ENCODE data around the genes GPX4 and CBARP.

DNA sequence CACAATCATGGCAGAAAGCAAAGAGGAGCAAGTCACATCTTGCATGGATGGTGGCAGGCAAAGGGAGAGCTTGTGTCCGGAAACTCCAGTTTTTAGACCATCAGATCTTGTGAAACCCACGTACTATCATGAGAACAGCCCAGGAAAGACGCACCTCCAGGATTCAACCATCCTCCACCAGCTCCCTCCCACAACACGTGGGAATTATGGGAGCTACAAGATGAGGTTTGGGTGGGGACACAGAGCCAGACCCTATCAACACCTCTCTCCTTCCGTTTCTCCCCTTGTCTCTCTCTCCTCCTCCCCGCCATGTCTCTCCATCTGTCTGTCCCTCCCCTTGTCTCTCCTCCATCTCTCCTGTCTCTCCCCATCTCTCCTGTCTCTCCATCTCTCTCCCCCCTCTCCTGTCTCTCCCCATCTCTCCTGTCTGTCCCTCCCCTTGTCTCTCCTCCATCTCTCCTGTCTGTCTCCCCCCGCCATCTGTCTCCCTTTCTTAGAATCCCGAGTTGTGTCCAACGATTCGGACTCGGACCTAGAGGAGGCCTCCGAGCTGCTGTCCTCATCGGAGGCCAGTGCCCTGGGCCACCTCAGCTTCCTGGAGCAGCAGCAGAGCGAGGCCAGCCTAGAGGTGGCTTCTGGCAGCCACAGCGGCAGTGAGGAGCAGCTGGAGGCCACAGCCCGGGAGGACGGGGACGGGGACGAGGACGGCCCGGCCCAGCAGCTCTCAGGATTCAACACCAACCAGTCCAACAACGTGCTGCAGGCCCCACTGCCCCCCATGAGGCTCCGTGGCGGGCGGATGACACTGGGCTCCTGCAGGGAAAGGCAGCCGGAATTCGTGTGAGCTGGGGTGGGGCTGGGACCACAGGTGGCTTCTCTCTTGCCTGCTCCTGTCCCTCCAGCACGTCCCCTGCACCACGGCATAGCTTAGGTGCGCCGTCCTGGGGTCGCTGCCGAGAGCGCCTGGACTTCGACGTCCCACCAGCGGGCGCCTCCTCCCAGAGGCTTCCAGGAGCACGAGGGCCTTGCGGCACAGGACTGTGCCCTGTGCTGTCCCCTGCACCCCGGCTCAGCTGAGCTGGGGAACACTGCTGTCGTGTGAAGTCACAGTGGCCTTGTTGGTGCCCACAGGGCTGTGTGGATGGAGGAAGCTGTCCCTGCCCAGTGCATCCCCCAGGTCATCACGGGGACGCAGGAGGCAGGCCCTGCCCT lies 9.6 kb downstream of the POLR2E start:
- PRO-cap, result bidirectional peak, plus-strand start at position 518 of the sequence, minus-strand start at position 409 of the sequence
- RRBS, result no CpG with 5 or more reads among the region's 44 CpGs

GRCh38 chr19:1089634-1090525 lies 5.3 kb downstream of the POLR2E start:
- PRO-cap, result no peak
- RRBS, result no CpG with 5 or more reads among the region's 34 CpGs

DNA sequence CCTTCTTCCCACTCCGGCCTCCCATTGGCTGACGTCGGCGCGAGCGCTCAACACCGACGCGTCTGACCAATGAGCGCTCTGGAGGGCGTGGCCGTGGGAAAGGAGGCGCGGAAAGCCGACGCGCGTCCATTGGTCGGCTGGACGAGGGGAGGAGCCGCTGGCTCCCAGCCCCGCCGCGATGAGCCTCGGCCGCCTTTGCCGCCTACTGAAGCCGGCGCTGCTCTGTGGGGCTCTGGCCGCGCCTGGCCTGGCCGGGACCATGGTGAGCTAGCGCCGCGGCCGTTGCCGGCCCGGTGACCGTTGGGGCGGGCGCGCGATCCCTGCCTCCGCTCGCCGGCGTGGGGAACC lies at the start of gene GPX4:
Gene GPX4 (plus strand): TSS at position 129 of the 348 bp plus-strand sequence.
- PRO-cap, result bidirectional peak, plus-strand start at position 205 of the sequence, minus-strand start outside the sequence
- RRBS, result under 1% methylated on average over 15 of the region's 47 CpGs

- PRO-cap, result no peak
- RRBS, result 84% methylated on average over 18 of the region's 109 CpGs
These were observed 4.5 kb downstream of the GPX4 start for GRCh38 chr19:1108001-1109076.

DNA sequence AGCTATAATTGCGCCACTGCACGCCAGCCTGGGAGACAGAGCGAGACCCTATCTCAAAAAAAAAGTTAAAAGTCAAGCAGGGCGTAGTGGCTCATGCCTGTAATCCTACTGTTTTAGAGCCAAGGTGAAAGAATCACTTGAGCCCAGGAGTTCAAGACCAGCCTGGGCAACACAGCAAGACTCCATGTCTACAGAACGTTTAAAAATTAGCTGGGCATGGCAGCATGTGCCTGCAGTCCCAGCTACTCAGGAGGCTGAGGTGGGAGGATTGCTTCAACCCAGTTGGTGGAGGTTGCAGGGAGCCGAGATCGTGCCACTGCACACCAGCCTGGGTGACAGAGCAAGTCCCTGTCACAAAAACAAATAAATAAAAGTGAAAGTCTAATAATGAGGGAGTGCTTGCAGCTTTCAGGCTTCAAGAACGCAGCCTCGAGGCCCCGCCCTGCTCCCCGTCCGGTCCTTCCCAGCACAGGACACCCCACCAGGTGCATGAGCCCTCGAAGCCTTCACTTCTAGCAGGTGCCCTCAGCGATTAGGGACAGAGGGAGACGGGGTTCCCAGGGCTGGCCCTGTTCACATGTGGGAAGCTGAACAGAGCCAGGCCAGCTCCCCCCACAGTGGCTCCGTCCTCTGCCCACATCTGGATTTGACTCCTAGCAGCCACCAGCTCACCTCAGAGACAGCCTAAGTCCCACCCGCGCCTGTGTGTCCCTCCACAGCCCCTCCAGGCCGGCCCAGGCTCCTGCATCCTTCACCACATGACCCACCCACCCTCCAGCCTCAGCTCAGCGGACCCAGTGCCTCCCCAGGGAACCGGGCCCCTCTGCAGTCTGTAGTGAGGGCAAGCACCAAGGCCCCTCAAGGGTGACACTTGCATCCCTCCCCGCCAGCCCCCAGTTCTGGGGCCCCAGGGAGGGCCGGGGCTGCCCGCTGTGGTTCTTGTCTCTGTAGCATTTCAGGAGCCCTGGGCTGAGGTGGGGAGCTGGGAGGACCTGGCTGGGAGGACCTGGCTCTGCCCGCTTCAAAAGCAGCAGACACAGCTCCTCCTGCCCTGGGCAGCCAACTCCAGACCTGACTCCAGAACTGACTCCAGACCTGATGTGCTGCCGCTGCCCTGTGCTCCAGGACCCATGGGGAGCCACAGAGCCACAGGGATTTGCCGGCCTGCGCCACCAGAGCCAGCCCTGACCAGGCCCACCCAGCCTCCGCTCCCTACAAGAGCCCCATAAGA lies 27.1 kb downstream of the GPX4 start:
- PRO-cap, result no peak
- RRBS, result 51% methylated on average over 3 of the region's 29 CpGs

- PRO-cap, result no peak
- RRBS, result 99% methylated on average over 6 of the region's 43 CpGs
These were observed 21.9 kb downstream of the SBNO2 start for GRCh38 chr19:1151822-1152852.

DNA sequence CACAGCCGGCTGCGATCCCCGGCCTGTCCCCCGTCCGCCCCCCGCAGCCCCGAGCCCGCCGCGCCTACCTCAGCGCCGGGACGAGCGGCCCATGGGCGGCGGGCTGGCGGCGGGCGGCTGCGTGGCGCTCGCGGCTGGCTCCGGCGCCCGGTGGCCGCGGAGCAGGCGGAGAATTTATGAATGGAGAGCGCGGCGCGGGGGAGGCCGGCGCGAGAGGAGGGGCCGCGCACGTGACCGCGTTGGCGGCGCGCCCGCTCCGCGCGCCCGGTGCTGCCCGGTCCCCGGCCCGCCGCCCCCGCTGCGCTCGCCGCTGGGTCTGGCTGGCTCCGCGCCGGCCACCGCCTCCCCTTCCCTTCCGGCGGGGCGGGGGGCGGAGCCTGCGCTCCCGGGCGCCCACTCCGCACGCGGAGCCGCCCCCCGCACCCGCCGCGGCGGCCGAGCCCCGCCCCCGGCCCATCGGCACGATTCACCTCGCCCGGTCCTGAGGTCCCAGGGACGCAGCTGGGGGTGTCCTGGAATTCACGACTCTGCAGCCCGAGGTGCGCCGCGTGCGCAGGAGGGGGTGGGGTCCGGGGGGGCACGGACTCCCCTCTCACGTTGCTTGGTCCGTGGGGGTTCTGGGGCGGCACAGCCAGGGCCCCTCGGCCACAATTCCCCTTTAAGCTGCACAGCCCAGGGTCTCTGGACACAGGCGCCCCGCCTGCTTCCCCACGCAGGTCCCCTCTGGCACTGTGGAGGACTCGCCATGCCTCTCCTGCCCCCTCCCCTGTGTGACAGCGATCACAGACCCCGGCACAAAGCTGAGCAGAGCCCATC lies at the start of gene CBARP:
Gene CBARP (minus strand): TSS at position 318 of the 816 bp plus-strand sequence.
- PRO-cap, result bidirectional peak, plus-strand start at position 239 of the sequence, minus-strand start at position 176 of the sequence; bidirectional peak, plus-strand start at position 307 of the sequence, minus-strand start at position 318 of the sequence
- RRBS, result 1% methylated on average over 77 of the region's 103 CpGs

- PRO-cap, result no peak
- RRBS, result 15% methylated on average over 3 of the region's 39 CpGs
These were observed 3.0 kb downstream of the ATP5F1D start for GRCh38 chr19:1244248-1245194.

DNA sequence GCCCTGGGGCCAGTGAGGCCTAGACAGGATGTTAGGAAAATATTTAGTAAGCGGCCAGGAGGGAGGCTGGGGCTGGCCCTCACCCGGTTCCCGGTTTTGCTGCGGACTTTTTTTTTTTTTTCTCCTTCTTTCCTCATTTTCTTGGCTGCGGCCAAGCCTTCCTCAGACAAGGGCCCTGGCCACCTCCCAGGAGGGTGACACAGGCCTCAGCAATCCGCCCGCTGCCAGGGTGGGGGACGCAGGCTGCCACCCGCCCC lies 4.0 kb downstream of the MIDN start:
- PRO-cap, result bidirectional peak, plus-strand start at position 212 of the sequence, minus-strand start outside the sequence
- RRBS, result no CpG with 5 or more reads among the region's 9 CpGs

GRCh38 chr19:1265132-1265693 lies 3.9 kb upstream of the CIRBP start:
- PRO-cap, result bidirectional peak, plus-strand start at chr19:1265665, minus-strand start at chr19:1265498
- RRBS, result 1% methylated on average over 5 of the region's 20 CpGs

DNA sequence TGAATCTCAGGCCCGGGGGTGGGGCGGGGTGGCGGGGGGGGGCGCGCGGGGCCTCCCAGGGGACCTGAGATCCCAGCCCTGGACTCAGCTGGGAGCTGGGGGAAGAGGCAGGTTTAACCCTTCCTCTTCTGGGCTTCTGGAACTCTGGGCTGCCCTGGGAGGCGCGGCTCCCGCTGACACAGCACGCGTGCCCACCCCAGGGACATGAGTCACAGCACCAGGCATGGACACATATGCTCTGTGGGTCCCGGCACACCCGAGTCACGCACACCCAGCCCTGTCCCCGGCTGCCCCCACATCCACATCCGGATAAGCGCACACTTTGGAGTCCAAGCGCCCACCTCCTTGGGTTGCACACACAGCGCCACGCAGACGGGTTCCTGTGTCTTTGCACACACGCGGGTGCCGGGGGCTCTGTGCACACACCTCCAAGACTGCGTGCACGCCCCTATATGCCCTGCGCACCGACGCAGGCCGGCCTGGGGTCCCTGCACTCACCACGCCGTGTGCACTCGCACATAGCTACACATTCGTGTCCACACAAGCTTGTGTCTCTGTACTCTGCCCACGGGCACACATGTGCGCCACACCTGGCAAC lies 3.3 kb upstream of the CIRBP start:
- PRO-cap, result no peak
- RRBS, result 2% methylated on average over 21 of the region's 36 CpGs

GRCh38 chr19:1277094-1277427 lies 1.7 kb downstream of the FAM174C start:
- PRO-cap, result no peak
- RRBS, result no CpG with 5 or more reads among the region's 14 CpGs

- PRO-cap, result no peak
- RRBS, result 83% methylated on average over 3 of the region's 24 CpGs
These were observed 1.3 kb upstream of the EFNA2 start for GRCh38 chr19:1284157-1285022.

- PRO-cap, result no peak
- RRBS, result no CpG with 5 or more reads among the region's 17 CpGs
These were observed 18.5 kb downstream of the EFNA2 start for GRCh38 chr19:1304144-1304682.

DNA sequence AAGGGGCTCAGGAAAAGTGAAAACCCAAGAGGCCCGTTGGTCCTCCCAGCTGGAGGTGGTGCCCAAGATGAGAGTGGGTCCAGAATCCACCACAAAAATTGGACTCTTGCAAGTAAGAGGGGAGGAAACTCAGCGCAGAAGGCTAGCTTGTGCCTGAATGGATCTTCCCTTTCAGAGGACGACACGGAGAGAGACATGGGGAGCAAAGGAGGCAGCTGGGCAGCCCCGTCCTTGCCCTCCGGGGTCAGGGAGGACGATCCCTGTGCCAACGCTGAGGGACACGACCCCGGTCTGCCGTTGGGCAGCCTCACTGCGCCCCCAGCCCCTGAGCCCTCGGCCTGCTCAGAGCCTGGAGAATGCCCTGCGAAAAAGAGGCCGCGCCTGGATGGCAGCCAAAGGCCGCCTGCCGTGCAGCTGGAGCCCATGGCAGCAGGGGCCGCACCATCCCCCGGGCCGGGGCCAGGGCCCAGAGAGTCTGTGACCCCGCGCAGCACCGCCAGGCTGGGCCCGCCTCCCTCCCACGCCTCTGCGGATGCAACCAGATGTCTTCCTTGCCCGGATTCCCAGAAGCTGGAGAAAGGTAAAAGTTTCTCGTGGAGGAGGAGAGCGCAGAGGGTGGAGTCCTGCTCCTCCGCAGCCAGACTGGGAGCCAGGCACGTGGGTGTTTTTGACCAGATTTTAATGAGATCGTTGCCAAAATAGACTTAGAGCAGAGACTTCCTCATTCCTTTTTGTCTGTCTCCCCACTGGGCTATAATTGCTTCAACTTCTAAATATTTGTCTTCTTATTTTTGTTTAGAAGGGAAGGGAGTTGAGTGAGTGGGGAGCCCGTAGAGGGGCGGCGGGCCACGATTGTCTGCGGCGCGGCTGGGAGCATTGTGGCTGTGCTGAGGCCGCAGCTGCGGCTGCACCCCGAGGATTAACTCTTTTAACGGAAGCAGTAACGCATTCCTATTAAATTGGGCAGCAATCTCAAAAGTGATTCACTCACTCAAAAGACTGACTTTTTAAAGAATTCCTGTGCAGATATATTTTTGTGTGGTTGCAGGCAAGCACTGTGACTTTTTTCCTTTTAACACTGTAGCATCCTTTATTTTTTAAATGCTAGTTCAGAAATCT lies 6.1 kb downstream of the PWWP3A start:
- PRO-cap, result no peak
- RRBS, result 73% methylated on average over 5 of the region's 45 CpGs

GRCh38 chr19:1373306-1373903 lies 10.3 kb upstream of the NDUFS7 start:
- PRO-cap, result no peak
- RRBS, result no CpG with 5 or more reads among the region's 20 CpGs

- PRO-cap, result no peak
- RRBS, result no CpG with 5 or more reads among the region's 23 CpGs
These were observed 3.8 kb downstream of the RPS15 start for GRCh38 chr19:1441752-1442658.

- PRO-cap, result no peak
- RRBS, result 26% methylated on average over 9 of the region's 60 CpGs
These were observed 5.8 kb downstream of the APC2 start for GRCh38 chr19:1455356-1456500.

- PRO-cap, result no peak
- RRBS, result no CpG with 5 or more reads among the region's 37 CpGs
These were observed 7.6 kb downstream of the C19orf25 start for GRCh38 chr19:1471148-1471998.

DNA sequence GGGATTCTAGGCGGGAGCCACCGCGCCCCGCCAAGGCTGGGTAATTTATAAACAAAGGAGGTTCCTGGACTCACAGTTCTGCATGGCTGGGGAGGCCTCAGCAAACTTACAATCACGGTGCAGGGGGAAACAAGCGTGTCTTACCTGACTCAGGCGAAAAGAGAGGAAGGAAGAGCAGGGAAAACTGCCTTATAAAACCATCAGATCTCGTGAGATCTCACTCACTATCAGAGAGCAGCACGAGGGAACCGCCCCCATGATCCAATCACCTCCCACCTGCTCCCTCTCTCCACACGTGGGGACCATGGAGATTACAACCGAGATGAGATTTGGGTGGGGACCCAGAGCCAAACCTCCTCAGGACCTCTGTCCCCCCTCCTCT lies 20.8 kb downstream of the MEX3D start:
- PRO-cap, result no peak
- RRBS, result no CpG with 5 or more reads among the region's 12 CpGs

Data from MCF 10A (cell line).